H9 (cell line): ENCODE data around the genes AMN and PPP1R13B.

GRCh38 chr14:102574860-102575268, 17.6 kb upstream of the RCOR1 start:
- PRO-cap = unidirectional peak, minus-strand start at chr14:102574967

DNA sequence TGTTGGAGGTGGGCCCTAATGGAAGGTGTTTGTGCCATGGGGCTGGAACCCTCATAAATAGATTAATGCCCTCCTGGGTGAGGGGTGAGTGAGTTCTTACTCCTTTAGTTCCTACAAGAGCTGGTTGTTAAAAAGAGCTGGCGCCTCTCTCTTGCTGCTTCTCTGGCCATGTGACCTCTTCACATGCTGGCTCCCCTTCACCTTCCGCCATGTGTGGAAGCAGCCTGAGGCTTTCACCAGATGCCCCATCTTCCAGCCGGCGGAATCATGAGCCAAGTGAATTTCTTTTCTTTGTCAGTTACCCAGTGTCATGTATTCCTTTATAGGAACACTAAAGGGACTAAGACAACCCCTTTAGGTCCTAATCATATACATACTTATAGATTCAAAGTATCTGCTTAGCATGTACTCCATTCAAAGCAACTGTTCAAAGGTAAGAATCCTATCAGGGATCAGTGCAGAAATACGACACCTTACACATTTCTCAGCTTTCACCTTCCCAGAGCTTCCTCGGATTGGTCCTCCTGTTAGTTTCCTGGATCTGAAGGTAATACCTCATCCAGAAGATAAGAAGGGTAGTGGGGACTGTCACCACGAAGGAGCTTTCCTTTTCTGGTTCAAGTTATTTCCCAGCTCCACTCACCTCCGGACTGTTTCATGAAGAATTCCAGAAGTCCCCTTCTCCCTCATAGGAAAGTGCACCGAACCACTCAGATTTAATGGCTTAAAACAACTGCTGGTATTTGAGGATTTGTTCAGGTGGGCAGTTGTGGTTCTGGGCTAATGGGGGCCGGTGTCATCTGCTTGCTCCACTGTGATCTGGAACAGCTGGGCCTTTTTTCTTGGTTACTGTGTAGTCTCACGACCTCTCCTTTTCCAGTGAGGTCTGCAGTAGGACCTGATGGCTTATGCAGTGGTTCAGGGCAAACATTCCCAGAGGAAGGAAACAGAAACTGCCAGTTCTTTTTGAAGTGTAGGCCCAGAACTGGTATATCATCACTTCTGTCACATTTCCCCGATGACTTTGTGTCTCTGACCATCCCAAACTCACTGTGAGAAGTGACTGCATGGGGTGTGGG, 38.0 kb downstream of the RCOR1 start:
- PRO-cap = no peak

- PRO-cap = no peak
These were observed 9.0 kb upstream of the TRAF3 start for GRCh38 chr14:102768246-102768641.

DNA sequence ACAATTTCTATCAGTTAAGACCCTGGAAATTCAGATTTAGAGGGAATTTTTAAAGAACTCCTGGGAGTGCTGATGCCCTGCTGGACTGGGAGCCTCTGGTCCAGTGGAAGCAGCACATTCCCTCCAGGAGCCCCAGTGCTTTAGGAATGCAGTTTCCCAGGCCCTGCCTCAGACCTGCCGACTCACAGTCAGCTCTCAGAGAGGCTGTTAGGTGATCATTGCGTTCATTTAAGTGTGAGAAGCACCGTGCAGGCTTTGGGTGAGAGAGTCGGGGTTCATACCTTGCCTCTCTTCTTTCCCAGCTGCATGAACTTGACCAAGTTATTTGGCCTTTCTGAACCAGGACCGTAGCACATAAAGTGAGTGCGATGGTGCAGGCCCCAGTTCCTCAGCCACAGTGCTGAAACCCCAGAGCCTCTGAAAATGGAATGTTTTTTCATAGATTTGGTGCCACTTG, 22.9 kb downstream of the TRAF3 start:
- PRO-cap = no peak

DNA sequence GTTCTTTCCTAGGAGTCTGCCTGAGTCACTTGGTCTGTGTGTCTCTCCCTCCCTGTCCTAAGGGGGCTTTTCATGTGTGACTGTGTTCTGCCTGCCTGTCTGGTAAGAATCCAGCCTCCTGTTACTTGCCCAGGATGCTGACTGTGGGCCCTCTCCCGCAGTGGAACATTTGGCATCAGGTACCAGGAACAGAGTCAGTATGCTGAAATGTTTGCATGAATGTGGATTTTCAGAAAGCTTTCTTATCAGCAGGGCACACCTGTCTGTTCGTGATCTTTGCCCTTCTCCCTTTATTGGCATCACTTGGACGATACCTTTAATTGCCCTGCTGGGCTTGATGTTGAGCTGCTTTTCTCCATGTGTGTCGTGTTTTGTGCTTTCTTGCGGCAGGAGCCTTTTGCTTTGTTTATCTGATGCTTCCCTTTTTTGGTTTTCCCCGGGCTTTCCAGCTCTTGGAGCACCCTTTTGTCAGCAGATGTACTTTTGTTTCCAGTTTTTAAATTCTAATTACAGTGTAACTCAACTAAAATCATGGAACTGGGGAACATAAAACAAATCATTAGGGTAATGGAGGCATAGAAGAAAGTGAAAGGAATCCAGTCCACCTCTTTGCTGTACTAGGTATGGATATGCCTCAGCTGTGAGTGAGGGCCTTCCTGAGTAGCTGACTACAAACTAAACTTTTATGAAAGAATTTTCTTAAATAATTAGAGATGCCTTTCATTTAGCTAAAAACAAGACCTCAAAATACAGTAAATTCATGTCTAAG, 72.5 kb downstream of the TRAF3 start:
- PRO-cap = no peak

- PRO-cap = no peak
These were observed 39.5 kb upstream of the AMN start for GRCh38 chr14:102882926-102883378.

DNA sequence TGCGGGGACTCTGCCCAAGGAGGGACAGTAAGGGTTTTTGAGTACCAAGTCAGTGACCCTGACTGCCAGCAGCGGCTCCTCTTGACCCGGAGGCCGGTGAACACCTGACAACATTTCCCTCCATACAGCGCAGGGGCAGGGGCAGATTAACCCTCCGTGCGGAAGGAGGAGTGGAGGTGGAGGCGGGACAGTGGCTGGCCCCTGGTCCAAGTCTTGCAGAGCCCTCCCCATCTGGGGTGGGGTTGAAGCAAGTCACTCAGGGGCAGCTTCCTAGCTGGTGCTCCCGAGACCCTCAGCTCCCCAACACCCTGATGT, 7.2 kb upstream of the AMN start:
- PRO-cap = no peak

- PRO-cap = no peak
These were observed at the start of gene AMN for GRCh38 chr14:102922057-102923193. Gene AMN (plus strand): TSS chr14:102922663.

DNA sequence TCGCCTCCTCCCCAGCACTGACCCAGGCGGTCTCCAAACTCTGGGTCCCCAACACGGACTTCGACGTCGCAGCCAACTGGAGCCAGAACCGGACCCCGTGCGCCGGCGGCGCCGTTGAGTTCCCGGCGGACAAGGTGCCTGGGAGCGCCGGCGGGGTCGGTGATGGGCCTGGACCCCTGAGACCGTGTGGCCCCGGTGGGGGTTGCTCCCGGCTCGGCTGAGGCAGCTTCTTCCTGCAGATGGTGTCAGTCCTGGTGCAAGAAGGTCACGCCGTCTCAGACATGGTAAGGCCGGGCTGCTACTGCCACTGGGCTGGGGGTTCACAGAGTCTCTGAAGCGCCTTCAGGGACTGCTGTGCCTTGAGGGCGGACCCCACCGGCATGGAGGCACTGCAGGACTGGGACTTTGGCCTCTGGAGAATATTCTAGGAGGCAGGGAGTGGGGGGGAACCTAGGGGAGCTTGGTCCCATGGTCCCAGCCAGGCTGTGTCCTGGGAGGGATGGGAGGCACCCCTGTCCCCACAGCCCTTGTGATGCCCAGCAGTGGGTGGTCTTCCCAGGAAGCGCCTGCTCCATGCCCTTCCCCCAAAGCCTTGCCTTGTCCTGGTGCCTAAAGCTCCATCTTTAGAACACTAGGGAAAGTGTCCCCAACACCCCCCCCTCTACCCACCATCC, 1.4 kb downstream of the AMN start:
- PRO-cap = no peak

DNA sequence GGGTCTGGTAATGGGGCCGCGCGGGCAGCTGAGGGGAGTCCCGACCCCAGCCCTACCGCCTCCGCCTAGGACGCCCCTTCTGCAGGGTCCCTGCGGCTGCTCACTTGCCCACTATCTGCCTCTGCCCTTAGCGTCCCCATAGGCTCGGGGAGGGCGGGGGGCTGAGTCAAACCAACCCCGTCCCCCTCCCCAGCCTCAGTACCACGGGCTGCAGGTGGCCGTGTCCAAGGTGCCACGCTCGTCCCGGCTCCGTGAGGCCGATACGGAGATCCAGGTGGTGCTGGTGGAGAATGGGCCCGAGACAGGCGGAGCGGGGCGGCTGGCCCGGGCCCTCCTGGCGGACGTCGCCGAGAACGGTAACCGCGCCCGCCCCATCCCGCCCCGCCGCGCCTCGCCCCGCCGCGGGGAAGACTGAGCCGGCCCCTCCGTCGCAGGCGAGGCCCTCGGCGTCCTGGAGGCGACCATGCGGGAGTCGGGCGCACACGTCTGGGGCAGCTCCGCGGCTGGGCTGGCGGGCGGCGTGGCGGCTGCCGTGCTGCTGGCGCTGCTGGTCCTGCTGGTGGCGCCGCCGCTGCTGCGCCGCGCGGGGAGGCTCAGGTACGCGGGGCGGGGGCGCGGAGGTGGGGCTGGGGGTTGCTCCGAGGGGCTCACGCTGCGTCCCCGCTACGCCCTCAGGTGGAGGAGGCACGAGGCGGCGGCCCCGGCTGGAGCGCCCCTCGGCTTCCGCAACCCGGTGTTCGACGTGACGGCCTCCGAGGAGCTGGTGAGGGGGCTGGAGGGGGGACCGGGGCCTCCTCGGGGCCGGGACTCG, 7.5 kb downstream of the AMN start:
- PRO-cap = no peak

DNA sequence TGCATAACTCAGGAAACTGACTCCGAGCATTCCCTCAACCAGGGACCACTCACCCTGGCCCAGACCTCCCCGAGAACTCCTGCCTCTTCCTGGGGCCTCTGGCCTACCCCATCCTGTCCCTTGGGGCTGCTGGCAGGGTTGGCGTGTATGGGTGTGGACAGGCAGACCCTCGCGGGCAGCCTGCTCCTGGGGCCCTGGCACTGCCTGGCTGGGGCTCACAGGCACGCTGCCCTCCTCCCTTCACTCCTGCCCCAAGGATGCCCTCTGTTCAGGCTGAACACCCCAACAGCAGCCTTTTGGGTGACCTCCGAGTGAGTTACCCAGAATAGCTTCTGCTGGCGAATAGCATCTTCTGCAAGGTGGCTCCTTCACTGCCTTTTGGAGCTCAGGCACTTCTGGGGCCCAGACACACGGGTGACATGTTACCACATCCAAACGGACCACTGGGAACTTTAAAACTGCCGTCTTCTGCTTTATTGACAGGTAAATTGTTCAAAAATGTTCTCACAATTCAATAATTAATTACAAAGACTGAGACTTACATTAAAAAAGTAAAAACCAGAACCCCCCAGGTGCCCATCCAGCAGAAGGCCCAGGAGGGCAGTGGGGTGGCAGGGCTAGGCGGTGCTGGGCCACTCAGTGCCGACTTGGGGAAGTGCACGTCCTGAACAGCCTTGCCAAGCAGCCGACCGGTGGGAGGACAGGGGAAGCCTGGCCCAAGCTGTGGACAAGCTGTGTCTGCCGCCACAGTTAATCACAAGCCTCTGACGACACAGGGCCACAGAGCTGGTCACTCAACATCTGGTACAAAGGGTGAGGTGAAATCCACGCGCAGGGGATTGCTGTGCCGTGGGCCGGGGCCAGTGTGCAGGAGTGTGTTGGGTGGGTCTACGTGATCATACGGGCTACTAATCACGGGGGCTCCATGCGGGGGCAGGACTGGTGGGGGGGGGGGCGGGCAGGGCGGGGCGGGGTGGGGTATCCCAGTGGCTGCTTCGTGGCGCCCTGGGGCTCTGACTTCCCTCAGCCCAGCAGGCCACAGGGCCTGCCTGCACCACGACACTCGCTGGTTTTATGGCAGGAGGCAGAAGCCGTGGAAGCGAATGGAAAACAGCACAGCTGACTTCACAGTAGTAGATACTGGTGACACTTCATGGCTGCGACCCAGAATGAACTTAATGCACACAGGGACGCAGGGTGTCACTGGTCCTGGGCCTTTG, 9.9 kb downstream of the AMN start:
- PRO-cap = no peak

DNA sequence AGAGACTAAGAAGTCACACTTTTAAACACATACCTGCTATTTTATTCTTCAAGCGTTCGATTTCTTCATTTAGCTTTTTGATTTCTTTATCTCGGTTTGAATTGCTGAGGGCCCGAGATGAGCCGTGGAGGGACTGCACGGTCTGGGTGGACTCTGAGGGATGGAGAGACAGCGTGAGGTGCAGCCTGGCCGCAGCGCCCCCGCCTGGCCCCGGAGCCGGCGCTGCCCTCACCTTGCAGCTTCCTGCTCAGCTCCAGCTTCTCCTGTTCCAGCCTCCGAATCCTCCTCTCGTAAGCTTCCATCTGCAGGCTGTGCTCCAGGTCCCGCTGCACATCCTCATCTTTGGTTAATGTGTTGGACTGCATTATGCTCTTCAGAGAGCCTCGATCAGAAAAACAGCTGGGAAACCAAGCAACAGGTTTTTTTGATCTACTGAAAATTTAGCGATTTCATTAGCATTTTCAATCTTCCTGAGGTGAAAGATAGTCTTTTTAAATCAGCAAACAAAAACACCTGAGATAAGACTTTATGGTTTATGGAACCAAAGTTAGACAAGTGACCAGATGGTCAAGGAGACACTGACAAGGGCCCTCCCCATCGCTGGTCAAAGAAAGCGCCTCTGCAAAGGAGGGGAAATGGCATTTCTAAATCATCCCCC, 53.3 kb downstream of the AMN start:
- PRO-cap = no peak

- PRO-cap = no peak
These were observed 11.9 kb downstream of the CDC42BPB start for GRCh38 chr14:103045302-103045905.

GRCh38 chr14:103314393-103314902, 19.6 kb upstream of the EIF5 start:
- PRO-cap = no peak

DNA sequence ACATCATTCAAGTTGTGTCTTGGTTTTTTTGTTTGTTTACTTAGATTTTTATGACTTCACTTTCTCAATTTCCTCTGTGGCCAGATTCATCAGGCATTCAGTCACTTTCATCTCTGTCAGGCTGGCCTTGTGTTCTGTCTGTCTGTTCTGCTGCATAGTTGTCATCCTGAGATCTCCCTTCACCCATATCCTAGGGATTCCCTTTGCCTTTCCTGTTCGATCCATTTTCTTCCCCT, 10.1 kb downstream of the MARK3 start:
- PRO-cap = no peak

GRCh38 chr14:103408441-103409136, 23.4 kb downstream of the MARK3 start:
- PRO-cap = no peak

DNA sequence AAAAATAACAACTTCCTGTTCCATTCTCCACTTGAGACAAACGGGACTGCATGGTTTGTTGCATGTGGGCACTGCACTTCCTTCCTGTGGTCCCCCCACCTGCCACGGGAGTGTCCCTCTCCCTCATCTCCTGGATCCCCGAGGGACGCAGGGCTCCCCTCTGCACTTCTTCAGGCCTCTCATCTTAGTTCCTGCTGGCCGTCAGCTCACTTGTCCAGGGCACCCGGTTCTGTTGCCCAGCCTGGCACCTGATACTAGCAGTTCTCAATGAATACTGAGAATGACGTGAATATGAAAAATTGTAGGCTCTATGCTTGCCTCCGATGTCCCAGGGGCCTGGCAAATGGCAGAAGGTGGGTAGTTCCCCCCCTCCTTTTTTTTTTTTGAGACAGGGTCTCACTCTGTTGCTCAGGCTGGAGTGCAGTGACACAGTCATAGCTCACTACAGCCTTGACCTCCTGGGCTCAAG, 3.5 kb upstream of the KLC1 start:
- PRO-cap = no peak

DNA sequence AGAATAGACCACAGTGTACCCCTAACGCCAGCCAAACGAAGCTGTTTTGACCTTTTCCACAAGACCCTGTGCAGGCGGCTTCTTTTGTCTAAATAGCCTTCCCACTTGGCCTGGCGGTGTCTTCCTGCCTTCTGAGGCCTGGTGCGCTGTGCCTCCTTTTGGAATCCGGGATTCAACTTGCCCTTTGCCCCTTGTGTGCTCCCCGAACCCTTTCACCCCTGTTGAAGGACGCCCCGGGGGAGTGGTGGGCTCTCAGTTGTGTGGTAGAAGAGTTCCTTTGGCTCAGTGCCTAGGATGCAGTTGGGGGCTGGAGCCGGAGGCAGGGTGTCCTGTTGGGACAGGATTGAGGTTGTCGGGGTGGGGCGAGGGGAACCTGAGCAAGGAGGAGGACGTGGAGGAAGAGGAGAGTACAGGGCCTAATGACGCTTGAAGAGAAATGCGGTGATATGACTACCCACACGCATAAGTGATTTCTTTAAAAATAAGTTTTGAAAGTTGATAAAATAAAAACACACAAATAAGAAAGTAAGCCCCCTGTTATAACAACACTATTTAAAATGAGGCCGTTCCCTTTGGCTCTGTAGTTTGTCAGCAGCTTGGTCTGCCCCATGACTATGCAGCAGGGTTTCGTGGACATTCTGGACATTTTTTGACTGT, 34.6 kb downstream of the KLC1 start:
- PRO-cap = no peak

GRCh38 chr14:103721575-103722220, 6.1 kb downstream of the ZFYVE21 start:
- PRO-cap = no peak

GRCh38 chr14:103847429-103848230, at the start of gene PPP1R13B:
Gene PPP1R13B (minus strand): TSS chr14:103847575.
- PRO-cap = bidirectional peak, plus-strand start at chr14:103847726, minus-strand start at chr14:103847575